Lower leg skin (tissue), 2 donors: ENCODE results near the genes SPATA6 and RNF11.

DNA sequence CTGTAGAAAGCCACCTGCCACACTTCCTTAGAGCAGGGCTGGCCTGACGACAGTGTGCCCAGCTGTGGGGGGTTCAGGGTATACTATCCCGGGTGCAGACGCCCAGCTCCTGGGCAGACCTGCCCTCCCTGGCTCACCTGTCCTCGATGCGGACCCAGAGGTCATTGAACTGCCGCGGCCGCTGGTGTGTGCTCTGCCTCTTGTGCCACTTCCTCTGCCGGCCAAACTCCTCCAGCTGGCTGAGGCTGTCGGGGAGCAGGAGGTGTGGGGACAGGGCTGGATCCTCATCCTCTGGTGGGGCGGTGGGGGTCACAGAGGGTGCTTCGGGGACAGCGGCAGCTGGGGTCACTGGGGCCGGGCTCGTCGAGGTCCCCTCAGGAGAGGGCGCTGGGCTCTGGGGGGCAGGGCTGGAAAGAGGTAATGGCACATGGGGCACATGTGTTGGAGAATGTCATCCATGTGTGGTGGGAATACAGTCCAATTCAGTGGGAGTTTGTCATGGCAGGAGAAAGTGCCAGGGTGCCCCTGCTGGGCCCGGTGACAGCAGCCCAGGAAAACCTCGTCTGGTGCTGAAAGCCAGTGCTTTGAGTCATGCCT is 222.1 kb downstream of the TRABD2B start:
- PRO-cap: no peak
- RAMPAGE, long total RNA, 2 experiments: no peak in any of the 2 experiments

GRCh38 chr1:47984104-47984586 is 13.0 kb downstream of the TRABD2B start:
- PRO-cap: no peak
- RAMPAGE, long total RNA, 2 experiments: no peak in any of the 2 experiments

DNA sequence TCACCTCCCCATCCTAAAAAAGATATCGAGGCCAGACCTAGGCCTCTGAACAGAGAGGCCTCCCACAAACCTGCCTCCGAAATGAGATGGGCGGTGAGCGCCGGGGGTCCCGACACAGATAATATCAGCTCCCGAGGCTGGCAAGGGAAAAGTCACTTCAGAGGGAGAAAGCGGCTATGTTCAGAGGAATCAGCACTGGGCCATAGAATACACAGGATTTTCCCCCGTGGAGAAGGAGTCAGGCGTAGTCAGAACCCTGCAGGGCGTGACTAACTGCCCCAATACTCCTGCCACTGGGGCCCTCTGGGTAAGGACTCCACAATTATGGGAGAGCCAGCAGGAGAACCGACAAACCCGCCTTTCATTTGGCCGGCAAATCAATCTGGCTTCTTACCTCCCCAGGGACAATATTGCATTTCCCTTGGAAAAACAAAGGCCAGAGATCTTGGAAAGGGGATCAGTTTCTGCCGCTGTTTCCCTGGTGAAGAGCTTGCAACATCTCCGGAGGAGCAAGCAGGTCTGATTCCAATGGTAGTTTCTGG is 4.6 kb downstream of the TRABD2B start:
- PRO-cap: bidirectional peak, plus-strand start at position 460 of the sequence, minus-strand start at position 295 of the sequence; unidirectional peak, plus-strand start at position 460 of the sequence
- RAMPAGE, long total RNA, 2 experiments: no peak in any of the 2 experiments

DNA sequence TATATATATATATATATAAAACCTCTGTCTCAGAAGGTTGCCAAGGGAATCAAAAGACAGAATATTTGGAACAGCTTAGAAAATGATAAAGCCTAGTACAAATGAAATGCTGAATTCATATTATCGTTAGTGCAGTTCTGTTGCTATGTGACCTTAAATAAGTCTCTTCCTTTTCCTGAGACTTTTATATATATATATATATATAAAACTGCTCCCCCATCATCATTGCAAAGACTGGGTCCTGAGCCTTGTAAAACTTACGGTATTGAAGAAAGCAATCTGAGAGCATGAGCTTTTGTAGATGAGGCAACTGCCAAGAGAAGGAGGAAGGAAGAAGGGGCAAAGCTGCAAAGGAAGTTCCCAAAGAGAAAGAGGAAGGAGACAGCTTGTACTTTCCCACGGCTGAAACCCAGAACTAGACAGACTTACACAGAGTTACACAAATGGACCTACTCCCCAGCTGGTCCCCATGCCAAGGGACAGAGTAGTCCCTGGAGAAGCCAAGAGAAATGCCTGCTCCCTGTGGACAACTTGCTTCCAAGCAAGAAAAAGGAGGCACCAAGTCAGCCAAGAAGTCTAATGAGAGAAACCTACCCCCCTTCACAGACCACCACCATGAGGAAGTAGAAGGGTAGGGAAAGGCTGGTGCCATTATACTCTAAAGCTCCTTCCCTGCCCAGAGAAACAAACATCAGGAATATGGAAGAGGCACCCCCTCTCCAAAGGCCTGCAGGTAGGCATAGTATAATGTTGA is 22.6 kb downstream of the SLC5A9 start:
- PRO-cap: no peak
- RAMPAGE, long total RNA, 2 experiments: no peak in any of the 2 experiments

DNA sequence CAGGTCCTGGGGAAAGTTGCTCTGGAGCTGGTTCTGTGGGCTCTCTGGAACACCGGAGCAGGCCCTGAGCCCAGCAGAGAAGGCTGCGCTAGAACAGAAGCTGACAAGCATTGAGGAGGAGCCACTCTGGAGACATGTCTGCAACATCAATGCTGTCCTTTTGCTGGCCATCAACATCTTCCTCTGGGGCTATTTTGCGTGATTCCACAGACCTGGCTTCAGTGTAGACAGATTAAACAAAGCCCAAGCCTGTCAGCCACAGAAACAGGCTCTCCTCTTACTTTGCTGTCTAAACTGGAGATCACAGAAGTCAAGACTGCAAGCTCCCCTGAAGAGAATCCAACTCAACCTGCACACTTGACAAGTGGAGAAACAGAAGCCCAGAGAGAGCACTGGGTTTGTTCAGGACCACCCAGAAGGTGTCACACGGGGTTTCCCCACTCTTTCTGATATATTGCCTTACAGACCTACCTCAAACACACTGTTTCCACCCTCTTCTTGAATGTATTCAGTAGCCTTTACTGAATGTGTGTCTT is 24.9 kb downstream of the SLC5A9 start:
- PRO-cap: no peak
- RAMPAGE, long total RNA, 2 experiments: no peak in any of the 2 experiments

DNA sequence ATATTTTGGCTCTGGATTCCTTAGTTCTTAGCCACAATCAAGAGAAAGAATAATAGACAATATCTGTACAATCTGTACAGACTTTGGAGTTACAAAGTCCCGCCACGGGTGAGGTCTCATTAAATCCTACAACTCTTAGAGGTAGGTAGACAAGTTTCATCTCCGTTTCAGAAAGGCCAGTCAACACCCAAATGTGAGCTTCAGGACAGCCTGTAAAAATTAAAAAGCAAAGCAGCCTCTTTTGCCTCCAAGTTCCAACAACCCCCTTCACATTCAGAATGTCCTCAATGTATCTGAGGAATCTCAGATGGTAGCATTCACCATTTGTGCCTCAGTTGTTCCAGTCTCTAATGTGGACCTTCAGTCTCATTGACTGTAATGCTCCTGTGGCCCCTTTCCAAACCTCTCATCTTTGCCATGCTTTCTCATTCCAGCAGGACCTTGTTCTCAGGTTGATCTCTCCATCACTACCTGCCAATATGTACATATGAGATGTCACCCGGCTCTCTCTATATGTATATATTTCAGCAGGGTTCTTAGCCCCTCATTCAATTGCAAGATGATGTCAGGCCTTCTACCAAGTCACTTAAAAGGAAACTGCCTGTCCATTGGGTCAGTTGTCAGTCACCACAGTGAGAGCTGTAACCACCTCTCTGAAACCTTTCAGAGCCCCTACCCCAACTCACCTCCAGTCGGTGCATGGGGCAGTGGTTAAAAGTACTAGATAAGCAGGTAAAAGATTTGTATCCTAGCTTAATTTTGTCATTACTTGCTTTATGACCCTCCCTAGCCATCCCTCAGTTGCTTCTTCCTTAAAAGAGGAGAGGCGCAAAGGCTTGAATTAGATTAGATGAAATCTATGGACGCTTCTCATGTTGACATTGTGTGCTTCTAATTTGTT is 30.9 kb downstream of the SLC5A9 start:
- PRO-cap: no peak
- RAMPAGE, long total RNA, 2 experiments: no peak in any of the 2 experiments

GRCh38 chr1:48409385-48409840 is 62.6 kb downstream of the SPATA6 start:
- PRO-cap: no peak
- RAMPAGE, long total RNA, 2 experiments: no peak in any of the 2 experiments

GRCh38 chr1:48451523-48452170 is 20.4 kb downstream of the SPATA6 start:
- PRO-cap: no peak
- RAMPAGE, long total RNA, 2 experiments: no peak in any of the 2 experiments

DNA sequence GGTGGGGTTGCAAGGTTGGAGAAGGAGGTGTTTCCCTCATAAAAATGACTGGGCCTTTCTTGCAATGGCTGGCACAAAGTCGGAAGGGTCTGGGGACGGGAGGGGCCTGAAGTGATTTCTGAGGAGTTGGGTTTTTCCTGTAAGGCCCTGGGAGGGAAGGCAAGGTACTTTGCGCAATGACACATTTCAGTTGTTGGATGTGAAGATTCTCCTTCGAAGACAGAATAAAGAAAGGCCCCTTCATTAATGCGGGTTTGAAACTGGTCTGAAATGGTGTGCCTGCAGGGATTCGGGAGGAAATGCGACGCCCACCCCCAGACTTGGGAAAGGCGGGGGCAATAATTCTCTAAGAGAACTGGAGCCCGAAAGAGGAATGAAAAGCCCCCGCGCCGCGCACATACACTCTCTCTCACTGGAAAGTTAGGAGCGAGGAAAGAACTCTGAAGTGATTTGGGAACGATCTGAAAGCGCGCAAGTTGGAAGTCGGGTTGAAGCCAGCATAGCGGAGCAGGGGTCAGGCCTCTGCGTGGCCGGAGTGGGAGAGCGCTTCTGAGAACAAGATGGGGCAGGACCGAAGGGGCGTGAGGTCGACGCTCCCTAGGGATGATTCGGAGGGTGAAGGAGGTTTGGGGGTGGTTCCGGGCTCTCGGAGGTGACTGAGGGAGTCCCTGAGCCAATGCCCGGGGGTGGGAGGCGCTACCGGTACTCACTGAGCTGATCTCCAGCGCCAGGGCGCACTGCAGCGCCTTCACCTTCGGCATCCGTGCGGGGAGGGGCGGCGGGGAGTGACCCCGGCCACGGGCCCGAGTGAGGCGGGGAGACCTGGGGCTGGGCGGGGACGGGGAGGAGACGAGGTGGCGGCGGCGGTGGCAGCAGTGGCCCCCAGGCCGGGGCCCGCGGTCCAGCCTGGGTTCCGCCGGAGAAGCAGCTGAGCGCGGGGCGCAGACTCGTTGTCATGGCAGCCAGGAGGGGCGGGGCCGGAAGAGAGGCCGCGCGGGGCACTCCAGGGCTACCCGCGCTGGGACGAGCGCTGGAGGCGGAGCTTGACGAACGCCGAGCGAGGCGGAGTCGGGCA is at the start of gene SPATA6:
Gene SPATA6 (minus strand): TSS at position 957 of the 1,075 bp plus-strand sequence.
- PRO-cap: bidirectional peak, plus-strand start at position 847 of the sequence, minus-strand start at position 550 of the sequence; bidirectional peak, plus-strand start outside the sequence, minus-strand start at position 957 of the sequence
- RAMPAGE, long total RNA, 2 experiments: start-site peak on the minus strand in 1 of 2 experiments, centred at position 759 of the sequence, 34 reads per replicate

GRCh38 chr1:48679712-48680401 is 96.8 kb downstream of the BEND5 start:
- PRO-cap: no peak
- RAMPAGE, long total RNA, 2 experiments: no peak in any of the 2 experiments

- PRO-cap: no peak
- RAMPAGE, long total RNA, 2 experiments: no peak in any of the 2 experiments
Measured at GRCh38 chr1:48777293-48777905, 708 bp upstream of the BEND5 start.

DNA sequence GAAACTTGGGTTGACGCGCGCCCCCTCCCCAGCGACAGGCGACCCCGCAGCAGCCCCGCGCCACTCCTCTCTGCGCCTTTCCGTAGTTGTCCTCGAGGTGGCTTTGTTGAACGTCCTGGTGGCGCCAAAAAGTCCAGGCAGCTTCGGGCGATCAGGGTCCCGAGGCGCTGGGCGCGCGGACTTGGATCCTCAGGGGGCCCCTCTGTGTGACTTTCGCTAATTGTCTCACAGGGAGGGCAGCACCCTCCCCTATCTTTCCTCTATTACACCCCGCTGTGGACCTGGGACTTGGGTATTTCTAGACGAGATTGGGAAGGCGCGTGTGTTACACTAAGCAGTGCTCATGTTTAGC is 24.7 kb upstream of the AGBL4 start:
- PRO-cap: no peak
- RAMPAGE, long total RNA, 2 experiments: no peak in any of the 2 experiments

- PRO-cap: unidirectional peak, plus-strand start at chr1:50525590
- RAMPAGE, long total RNA, 2 experiments: no peak in any of the 2 experiments
Measured at GRCh38 chr1:50525305-50525678, 102.0 kb upstream of the DMRTA2 start.

GRCh38 chr1:50842699-50843483 is 117.2 kb downstream of the FAF1 start:
- PRO-cap: no peak
- RAMPAGE, long total RNA, 2 experiments: no peak in any of the 2 experiments

GRCh38 chr1:50909313-50910319 is 50.5 kb downstream of the FAF1 start:
- PRO-cap: no peak
- RAMPAGE, long total RNA, 2 experiments: no peak in any of the 2 experiments

DNA sequence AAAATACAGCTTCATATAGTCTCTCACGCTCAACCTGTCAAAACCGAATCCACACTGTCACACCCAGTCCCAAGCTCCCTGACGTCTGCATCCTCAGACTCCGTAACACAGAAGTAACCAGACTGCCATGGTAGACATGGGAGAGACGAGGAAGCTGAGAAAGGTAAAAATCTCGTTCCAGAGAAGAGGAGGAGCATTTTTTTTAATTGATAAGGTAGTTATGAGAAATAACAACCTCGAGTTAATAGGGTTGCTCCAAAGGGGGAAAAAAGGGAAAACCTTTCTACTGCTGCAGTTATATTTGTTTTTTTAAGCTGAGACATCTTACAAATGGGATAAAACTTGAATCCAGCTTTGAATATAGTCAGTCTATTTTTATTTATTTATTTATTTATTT is 572 bp upstream of the FAF1 start:
- PRO-cap: no peak
- RAMPAGE, long total RNA, 2 experiments: no peak in any of the 2 experiments

GRCh38 chr1:50970336-50970615 is 231 bp downstream of the CDKN2C start:
- PRO-cap: no peak
- RAMPAGE, long total RNA, 2 experiments: no peak in any of the 2 experiments

DNA sequence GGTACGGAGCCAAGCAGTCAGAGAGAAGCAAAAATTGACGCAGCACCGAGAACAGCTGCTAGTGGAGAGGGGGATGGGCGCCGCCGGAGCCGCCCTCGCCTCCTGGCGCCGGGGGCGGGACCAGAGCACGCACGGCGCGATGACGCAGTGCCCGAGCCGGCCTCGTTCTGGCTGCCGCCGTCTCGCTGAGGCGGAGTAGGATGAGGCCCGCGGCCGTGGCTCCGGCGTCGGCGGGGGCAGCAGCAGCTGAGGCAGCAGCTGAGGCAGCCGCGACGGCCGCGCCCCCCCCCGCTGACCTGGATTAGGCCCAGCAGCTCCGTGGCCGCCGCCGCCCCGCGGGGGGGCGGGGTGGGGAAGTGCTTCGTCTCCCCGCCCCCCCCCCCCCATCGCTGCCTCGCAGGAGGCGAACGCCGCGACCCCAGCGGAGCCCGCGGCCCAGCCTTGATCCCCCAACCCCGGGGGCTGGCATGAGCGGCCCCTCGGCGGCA is at the start of gene RNF11:
Gene RNF11 (plus strand): TSS at position 147 of the 488 bp plus-strand sequence.
- PRO-cap: bidirectional peak, plus-strand start at position 147 of the sequence, minus-strand start at position 69 of the sequence
- RAMPAGE, long total RNA, 2 experiments: no peak in any of the 2 experiments

GRCh38 chr1:51305318-51305839 is 25.0 kb downstream of the TTC39A start:
- PRO-cap: no peak
- RAMPAGE, long total RNA, 2 experiments: no peak in any of the 2 experiments

- PRO-cap: no peak
- RAMPAGE, long total RNA, 2 experiments: no peak in any of the 2 experiments
Measured at GRCh38 chr1:51394191-51394701, 63.9 kb upstream of the TTC39A start.